UCH-1 (cell line): ENCODE data around the genes AP5S1 and MAVS.

DNA sequence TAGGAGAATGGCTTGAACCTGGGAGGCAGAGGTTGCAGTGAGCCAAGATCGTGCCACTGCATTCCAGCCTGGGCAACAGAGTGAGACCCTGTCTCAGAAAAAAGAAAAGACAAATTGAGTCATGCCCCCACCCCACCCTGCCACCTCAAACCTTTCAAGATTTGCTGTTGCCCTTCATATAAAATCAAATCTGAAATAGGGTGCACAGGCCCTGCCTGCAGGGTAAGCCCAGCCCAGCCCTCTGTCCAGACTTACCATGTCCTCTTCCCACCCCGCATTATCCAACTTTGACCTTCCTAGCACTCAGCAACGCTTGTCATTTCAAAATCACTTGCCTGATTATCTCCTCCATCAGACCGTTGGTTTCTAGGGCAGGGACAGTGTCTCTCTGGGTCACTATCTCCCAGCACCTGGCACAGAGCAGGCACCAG lies 5.4 kb downstream of the HSPA12B start:
- RRBS: no CpG with 5 or more reads among the region's 4 CpGs

- RRBS: 13% methylated on average over 28 of the region's 107 CpGs
Observed at GRCh38 chr20:3751682-3752660, 15.6 kb downstream of the ADISSP start.

- RRBS: no CpG with 5 or more reads among the region's 10 CpGs
Observed at GRCh38 chr20:3818203-3819243, 1.8 kb upstream of the AP5S1 start.

DNA sequence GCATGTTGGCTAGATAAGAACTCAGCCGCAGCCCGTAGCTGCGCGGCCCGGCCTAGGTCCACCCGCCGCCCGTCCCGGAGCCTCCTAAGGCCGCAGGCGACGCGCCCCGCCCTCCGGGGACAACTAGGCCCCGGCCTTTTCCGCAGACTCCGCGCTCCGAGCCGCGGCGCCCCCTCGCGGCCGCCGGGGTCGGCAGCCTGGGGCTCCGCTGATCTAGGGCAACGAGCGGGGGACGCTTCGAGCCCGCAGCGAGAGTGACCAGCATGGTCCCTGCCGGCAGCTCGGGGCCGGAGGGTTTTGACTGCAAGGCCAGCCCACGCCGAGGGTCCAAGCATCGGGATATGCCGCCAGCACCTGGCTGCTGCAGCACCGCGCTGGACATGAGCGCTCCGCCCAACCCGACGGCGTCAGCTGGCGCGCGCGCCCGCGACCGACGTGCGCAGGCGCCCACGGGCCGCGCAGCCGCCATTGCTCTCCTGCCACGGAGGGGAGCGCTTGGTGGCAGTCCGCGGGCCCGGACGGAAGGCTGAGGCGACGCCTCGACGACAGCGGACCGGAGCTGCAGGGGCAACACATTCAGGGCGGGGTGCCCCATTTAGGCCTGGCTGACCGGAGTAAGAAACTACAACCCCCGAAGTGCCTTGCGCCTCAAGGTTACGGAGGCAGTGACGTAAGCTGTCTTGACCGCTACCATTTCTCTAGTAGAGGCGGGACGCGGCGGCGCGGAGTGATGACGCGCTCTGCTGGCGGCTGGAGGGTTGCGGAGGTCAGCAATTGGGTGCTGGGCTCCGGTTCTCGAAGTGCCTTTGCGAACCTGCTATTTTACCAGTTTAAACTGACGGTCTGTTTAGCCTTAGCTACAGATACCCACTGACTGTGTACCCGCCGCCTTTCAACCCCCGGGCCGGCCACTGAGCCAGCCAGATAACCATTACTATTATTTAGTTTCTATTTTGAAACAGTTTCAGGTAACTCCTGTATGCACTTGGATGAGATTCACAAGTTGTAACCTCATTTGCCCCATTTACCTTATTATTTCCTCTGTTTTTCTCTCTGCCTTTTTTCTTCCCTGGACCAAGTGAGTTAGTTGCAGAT lies at the start of gene AP5S1:
Gene AP5S1, plus strand, starts transcription at position 459 of the 1,095 bp plus-strand sequence.
- RRBS: 3% methylated on average over 42 of the region's 100 CpGs

DNA sequence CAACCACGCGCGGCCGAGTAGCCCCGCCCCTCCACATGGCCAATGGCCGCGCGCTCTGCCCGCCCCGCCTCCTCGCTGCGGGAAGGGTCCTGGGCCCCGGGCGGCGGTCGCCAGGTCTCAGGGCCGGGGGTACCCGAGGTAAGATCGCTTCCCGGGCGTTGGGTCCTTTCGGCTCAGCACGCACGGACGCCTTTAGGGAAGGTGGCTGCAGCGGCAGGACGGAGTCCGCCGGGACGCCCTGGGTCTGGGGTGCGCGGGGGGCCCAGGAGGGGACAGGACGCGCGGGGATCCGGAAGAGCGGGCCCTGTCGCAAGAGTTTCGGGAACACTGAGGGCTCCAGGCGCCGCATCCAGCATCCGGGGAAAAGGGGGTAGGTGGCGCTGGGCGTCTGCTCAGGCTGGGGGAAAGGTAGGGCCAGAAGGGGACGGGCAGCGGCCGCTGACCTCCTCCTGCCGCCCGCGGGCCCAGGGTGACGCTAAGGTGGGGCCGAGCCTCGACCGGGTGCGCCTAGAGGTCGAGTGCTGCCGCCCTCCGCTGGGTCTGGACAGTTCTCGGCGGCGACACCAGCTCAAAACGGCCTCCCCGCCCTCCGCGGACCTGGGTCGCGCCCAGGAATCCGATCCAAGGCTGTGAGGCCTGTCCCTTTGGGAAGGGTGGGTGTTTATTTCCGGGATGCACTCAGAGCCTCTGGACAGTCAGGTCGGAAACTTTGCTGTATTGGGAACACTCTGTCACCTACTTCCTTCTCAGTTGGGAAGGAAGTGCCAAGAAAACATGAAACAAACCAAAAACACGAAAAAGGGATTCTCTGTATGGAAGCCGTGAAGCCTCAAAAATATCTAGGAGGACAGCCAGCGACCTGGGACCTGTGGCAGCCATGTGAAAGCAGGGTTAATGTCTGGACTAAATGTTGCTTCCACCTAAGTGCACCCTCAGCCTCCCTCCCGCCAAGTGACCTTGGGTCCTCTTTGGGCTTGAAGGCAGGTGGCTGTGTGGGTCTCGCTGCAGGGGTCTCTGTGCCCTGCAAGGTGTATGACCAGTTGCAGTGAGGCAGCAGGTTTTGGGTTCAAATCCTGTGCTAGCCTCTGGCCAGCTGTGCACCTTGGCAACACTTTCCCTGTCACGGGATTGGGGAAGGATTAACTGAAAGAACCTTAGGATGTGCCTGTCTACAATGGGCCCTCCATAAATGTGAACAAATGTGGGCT lies at the start of gene MAVS:
Gene MAVS, plus strand, starts transcription at position 69 of the 1,208 bp plus-strand sequence.
- RRBS: 3% methylated on average over 22 of the region's 76 CpGs

- RRBS: no CpG with 5 or more reads among the region's 4 CpGs
Observed at GRCh38 chr20:3895412-3895704, 6.2 kb downstream of the PANK2 start.

- RRBS: no CpG with 5 or more reads among the region's 17 CpGs
Observed at GRCh38 chr20:3926803-3927733, 37.9 kb downstream of the PANK2 start.

DNA sequence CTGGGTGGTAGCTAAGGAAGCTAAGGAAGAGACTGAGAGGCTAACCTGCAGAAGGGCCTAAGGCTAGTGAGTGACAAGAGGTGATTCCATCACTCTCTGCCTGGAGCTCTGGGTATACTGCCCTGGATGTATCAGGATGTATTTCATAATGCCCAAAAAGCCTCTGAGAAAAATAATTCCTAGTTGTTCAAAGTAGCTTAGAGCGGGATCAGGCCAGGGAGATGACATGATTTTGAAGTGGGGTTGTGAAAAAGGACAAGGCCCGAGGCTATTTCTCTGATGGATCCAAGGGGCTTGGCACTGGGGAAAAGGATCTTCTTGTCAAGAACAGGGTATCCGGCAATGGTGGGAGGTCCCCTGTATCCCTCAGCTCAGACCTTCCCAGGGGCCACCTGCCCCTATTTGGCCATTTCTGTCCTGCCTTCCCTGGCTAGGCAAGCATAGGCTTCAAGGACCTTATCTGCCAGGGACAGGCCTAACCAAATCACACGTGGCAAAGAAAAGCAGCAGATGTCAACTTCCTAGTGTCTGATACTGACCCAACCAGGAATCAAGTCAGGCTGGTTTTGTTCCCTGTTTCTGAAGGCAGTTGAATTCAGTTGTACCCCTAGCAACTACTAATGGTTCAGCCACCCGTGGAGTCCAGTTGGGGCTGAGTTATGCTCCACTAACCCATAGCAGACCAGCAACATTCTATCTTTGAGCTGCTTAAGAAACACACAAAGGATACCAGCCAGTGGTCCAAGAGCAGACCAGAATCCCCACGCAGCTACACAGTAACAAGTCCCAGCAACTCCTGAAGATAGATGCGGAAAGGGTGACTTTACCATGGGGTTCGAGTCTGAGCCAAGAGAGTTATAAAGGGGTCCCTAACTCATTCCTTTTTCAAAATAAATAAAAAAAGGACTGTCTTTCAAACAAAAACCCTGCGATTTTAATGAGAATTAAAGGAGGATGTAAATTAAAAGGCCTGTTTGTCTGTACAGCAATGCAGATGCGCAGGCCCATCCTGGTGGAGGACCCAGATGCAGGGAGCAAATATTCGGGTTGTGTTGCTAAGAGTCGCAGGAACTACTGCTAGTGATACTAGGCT lies 41.7 kb downstream of the PANK2 start:
- RRBS: no CpG with 5 or more reads among the region's 12 CpGs

DNA sequence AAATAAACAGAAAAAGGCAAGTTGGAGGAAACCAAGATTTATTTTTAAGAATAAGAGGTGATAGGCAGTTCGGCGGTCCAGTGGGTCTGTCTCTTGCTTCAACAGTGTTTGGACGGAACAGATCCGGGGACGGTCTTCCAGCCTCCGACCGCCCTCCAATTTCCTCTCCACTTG lies 8.2 kb upstream of the RNF24 start:
- RRBS: 77% methylated on average over 4 of the region's 7 CpGs

DNA sequence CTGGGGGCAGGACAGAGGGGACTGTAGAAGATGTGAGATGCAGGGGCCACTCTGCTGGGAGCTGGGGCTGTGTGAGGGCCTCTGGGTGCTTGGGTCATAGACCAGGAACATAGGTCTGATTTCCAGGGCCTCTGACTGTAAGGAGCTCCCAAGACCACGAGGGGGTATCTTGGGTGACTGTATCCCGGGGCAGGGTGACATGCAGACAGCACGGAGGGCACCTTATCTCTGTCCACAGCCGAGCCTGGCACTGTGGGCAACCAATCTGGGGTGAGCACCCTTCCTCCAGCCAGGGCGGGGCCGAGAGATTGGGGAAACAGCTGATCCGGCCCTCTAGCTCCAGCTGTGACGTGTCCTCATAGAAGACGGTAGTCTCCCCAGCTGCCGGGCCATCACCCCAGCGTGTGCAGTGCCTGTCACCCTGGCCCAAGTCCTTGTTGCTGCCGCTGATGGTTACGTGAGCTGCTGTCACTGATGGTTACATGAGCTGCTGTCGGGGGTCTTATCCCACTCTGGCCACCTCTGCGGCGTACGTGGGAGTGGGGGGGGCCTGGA lies 6.3 kb downstream of the SMOX start:
- RRBS: 91% methylated on average over 4 of the region's 17 CpGs

DNA sequence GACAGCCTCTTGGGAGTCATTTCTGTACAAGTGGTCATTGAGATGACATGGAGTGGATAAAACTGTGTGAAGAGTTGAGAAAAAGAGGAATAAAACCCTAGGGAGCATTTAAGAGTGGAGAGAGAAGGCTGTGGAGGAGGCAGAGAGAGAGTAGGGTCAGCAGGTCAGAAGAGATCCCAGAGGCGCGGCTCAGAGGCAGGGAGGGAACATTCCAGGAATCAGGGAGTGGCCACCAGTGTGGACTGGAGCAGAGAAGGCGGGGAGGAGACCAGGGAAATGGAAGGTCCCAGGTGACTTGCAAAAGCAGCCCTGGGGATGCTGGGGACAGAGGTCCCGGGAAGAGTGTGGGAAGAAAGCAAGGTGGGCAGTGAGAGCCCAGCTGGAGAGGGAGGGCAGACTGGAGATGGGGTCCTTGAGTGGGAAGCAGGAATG lies 31.6 kb downstream of the ADRA1D start:
- RRBS: no CpG with 5 or more reads among the region's 4 CpGs

DNA sequence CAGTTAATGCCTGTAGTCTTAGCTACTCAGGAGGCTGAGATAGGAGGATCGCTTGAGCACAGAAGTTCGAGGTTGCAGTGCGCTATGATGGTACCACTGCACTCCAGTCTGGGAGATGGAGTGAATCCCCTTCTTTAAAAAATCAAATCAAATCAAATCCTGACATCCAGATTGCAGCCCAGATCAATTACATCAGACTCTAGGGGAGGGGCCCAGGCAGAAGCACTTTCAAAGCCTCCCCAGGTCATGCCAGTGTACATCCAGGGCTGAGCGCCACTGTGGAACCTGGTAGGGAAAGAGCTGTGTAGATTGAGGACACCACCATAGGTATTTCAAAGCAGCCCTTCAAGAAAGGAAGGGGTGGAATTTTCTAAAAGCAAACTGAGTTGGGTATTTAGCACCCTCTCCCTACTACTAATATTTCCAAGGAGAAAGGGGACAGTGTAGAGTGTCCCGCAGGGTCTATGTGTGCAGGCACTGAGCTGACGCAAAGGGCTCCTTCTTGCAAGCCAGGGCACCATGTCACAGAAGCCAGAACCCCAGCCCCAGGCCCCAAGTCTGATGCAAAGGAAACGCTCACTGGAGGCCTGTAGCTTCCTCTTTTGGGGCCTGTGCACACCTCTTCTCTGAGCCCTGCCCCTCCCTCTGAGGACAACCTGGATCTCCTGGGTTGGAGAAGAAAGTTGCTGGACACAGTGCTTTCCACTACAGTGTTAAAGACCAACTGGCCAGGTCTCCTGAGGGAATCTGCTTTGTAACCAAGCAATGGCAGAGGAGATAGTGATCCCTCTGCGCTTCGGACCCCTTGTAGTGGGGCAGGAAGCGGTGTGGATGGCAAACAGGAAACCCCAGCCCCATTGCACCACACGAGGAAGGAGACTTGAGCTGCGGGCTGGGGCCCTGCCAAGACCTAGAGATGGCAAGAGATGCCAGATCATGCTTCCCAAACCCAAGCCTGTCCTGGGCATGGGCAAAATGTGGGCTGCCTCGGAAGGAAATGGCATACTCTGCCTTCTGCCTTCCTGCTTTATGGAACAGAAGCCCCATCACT lies 11.9 kb downstream of the RASSF2 start:
- RRBS: no CpG with 5 or more reads among the region's 13 CpGs

GRCh38 chr20:4812332-4813021 lies 10.9 kb downstream of the RASSF2 start:
- RRBS: no CpG with 5 or more reads among the region's 11 CpGs

DNA sequence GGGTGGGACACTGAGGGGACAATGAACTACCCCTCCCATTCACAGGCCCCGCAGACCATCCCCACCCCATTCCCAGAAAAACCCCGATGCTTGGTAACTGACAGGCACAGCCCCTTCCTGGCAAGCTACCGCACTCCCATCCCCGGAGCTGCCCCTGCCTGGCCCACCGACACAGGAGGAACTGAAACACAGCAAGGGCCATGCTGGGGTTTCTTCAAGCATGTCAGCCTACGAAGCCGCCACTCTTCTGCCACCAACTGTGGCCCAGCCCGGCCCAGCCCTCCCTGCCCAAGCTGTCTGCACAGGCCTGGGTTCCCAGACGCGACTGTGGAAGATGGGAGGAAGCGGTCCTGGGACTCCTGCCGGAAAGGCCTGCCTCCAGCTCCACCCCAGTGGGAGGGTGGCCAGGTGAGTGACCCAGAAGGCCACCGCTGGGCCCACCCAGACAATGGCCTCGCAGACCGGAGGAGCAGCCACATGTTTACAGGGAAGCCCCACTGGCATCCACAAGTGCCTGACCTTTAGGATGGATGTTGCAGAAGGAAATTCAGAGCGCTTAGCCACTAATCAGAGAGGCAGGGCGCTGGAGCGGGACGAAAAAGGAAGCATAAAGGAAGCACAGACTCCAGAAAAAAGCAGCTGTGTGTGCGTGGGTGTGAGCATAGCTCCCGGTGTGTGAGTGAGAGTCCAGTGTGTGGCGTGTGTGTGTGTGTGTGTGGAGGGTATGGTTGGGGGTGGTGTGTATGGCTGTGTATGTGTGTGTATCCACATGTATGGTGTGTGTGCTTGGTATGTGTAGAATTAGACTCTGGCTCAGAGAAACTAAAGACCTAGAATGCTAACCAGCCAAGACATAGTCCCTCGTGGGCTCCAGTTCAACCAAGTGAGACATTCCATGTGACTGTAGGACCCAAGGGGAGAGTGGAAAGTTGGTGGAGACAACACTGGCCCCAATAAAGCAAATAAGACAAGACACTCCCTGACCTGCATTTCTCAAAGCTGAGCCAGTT lies 10.0 kb downstream of the RASSF2 start:
- RRBS: 64% methylated on average over 6 of the region's 23 CpGs

- RRBS: no CpG with 5 or more reads among the region's 13 CpGs
Observed at GRCh38 chr20:4925343-4926015, 75.8 kb downstream of the SLC23A2 start.

- RRBS: no CpG with 5 or more reads among the region's 11 CpGs
Observed at GRCh38 chr20:5078388-5078962, 34.4 kb downstream of the TMEM230 start.

GRCh38 chr20:5165226-5165889 lies 38.5 kb downstream of the CDS2 start:
- RRBS: no CpG with 5 or more reads among the region's 9 CpGs

- RRBS: no CpG with 5 or more reads among the region's 5 CpGs
Observed at GRCh38 chr20:5172884-5173210, 46.0 kb downstream of the CDS2 start.

- RRBS: no CpG with 5 or more reads among the region's 5 CpGs
Observed at GRCh38 chr20:5192209-5192727, 65.5 kb downstream of the CDS2 start.

DNA sequence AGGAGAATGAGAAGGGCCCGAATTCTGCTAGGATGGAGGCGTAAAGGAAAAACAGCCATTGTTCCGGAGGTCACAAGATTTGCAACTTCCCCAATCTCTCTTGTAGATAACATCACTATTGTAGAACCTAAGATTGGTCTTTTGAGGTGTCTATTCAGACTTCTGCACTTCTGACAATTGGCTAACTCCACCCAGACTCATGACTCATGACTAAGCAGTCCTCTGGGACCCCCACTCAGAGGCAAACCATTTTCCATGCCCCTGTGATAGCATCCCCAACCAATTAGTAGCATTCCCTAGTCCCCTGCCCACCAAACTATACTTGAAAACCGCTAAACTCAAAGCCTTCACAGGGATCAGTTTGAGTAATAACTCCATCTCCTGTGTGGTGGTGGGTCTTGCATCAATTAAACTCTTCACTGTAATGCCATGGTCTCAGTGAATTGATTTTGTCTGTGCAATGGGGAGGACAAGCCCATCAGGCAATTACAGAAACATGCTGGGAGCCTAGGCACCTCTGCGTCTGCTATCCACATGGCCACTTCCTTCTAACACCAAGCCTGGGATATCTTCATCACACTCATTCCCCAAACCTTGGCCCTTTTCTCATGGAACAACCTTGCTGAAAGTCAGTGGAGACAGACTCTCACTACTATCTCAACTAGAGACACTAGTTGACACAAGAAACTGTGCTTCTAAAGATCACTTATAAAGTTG lies 70.9 kb downstream of the GPCPD1 start:
- RRBS: no CpG with 5 or more reads among the region's 5 CpGs